ENCODE measurements around a stretch of chr7.

DNA sequence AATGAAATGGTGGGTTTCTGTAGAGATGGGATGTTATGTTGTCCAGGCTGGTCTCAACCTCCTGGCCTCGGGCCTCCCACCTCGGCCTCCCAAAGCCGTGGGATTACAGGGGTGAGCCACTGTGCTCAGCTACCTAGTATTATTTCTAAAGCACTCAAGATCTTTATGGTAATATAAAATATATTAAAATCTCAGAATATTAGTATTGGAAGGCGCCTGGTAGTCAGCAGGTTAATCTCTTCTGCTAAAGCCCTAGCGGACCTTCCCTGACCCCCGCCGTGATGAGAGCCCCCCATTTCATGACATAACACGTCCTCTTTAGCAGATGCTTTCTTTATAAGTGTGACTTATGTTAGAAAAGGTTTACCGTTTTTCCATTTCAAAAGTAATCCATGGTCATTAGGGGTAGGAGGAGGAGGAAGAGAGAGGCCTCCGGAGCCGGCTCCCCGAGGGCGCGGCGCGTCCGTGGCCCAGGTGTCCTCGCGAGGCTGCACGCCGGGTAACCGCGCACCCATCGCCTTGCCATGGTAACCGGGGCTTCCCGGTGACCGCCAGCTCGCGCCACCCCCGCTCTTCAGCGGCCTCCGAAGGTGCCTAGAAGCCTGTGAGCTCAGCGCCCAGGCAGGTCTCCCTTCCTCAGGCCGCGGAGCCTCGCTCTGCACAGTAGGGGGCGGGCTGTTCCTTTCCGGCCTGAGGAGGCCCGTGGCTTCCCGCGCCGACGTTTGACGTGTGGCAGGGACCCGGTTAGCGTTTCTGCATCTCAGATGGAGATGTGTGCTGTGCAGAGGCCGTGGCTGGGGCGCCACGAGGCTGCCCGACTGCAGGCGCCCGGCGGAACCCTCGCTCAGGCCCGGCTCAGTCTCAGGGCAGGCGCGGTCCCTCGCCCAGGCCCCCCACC, 116.9 kb downstream of the DYNC2I1 start:
- PRO-cap = no peak

GRCh38 chr7:159012634-159013234, 131.9 kb downstream of the VIPR2 start:
- PRO-cap = no peak

- PRO-cap = no peak
These were observed 69.0 kb downstream of the VIPR2 start for GRCh38 chr7:159075636-159076180.

GRCh38 chr7:159092623-159093063, 52.0 kb downstream of the VIPR2 start:
- PRO-cap = no peak

GRCh38 chr7:159098780-159099160, 45.9 kb downstream of the VIPR2 start:
- PRO-cap = no peak

DNA sequence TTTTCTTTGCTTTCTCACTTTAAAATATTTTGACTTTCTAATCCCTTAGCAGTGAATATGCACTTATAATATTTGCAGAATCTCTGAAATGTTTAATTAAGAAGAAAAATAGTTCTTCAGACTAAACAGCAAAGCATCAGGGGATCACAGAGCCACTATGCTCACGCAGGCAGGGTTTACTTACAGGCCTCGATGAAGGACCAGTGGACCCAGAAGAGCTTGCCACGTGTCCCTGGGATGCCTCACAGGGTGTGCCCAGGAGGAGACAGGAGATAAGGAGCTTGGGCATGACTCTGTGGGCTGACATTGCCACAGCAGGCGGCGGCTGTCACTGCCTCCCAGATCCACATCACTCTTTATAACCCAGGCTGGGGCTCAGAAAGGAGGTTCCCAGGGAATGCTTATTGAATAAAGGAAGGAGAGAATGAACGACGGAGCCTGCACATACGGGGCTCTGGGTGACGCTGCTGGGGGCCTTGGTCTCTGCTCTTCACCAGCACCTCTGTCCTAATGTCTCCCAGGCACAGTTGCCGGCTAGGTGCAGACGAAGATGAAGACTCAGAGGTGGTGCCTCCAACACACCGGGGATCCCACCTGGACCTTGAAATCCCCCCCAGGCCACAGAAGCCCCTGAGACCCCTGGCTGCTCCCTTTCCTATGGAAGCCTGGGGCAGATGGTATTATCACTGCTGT, 45.4 kb downstream of the VIPR2 start:
- PRO-cap = no peak

DNA sequence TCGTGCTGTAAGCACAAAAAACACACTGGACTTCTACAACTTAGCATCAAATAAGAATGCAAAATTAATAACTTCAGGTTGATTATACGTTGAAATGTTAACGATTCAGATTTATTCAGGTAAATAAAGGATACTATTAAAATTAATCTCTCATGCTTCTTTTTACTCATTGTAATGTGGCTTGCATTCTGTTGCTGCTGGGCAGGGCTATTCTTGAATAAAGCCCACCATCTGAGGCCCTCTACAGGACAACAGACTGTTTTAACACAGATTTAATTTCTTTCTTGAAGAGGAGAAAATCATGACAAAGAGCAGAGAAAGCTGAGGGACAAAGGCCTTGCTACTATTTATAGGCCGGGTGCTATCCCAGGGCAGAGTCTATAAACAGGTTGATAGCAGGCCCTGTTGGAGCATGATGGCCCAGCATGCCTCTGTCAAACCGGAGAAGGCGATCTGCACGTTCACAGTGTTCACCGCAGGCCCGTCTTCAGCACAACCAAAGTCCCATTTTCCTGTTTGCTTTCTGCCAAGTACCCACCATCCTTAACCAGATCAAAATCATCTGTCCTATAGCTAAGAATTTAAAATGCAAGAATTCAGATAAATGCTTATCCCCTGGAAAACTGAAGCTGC, 3.0 kb downstream of the VIPR2 start:
- PRO-cap = no peak

GRCh38 chr7:159253592-159254040, 108.9 kb upstream of the VIPR2 start:
- PRO-cap = no peak

All from colic lymph node (tissue), 1 donor.